Umbilical cord (tissue), 2 donors: ENCODE data around the gene NUDCD2.

DNA sequence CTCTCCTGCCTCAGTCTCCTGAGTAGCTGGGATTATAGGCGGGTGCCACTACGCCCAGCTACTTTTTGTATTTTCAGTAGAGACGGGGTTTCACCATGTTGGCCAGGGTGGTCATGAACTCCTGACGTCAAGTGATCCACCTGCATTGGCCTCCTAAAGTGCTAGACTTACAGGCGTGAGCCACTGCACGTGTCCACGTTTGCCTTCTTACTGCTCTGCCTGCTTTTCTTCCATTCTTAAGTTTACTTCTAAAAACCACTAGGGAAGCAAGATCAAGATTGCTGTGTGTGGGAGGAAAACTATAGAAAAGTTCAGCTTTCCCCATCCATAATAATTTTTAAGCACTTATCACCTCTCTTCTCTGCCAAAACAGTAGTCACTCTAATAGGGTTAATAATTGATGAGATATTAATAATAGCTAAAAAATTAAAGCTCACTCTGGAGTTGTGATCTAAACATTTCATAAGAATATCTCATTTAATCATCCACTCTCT lies 317.1 kb upstream of the ATP10B start:
- RAMPAGE, long total RNA = no peak

GRCh38 chr5:163459267-163460447 lies at the start of gene NUDCD2:
Gene NUDCD2 (minus strand): TSS chr5:163460102.
- RAMPAGE, long total RNA = start-site peak on the minus strand at chr5:163460074-163460102, 231 and 161 reads in 2 replicates

GRCh38 chr5:163914927-163915405 lies 409.5 kb downstream of the MAT2B start:
- RAMPAGE, long total RNA = no peak

DNA sequence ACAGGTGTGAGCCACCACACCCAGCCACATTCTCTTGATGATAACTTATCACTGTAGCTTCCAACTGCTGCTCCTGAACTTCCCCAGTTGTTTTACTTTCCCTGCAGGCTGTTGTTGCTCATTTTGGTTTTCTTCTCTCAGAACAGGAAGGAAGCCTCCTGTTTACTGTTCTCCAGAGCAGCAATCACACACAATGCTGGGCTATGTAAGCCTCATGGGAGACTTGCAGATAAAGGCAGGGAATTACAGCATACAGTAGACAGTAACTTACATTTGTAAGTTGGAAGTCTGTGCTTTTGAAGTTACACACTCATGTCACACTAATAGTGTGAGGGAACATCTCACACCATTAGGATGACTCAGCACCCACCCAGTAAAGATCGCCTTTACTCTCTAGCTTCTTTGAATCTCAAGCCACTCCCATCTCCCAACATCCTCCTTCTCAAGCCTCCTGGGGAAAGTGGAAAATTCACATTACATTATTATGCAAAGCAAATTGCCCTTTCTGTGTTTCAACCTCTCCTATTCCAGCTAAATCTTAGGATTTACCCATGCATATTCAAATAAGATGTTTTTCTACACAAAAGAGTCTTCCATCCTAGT lies 903.8 kb upstream of the TENM2 start:
- RAMPAGE, long total RNA = no peak

GRCh38 chr5:167459426-167459691 lies 480.5 kb downstream of the TENM2 start:
- RAMPAGE, long total RNA = no peak

DNA sequence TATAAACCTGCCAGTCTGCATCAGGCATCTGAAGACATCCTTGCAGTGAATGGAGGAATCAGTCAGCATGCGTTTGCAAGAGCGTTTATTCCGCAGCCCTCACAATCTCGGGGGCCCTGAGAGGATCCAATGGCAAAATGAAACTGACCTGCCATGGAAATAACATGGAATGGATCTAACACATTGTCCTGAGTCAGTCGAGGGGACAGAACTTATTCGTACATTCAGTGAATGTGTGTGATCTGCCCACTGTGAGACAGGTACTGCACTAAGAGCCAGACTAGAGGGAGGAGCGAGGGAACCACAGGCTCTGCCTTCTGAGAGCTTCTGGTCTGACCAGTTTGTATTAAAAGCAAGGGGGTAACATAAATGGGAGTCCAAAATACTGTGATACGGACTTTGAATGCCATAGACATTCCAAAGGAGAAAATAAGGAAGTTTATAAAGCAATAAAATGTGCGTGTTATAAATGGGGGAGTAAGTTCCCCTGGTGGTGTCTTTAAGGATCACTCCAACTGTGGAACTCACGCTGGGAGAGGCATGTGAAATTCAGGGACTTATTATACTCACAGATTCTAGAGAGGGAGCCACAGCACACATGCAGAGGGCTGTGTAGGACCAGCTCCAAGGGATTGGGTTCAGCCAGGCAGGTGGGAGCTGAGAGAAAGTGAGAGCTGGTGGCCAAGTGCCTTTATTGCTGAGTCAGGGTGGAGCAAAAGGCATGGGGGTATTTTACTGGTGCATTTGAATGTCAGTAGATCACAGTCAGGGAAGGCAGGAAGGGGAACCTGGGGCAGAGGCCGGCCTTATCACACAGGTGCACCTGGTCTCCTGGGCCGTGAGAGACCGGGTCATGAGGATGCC lies 186.6 kb upstream of the WWC1 start:
- RAMPAGE, long total RNA = no peak

DNA sequence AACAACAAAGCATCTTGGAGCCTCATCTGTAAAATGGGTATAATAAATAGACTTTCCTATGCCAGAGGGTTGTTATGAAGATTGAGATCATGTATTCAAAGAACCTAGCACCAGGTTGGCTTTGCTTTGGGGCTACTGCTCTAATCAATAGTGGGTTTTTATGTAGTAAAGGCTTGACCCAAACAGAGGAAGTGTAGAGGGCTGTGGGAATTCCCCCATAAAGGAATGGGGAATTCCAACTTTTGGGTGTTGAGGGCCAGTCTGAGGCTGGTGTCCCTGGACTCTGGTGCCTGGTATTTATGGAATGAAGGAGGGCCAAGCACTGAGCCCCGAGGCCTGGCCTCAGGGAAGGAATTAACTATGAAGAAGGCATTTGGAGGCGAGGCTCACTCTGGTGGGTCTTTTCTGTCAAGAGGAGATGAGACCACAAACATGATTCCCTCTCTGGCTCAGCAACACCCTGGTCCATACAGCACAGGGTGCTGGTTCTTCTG lies 1.6 kb upstream of the WWC1 start:
- RAMPAGE, long total RNA = no peak

GRCh38 chr5:168305305-168305736 lies 13.9 kb downstream of the WWC1 start:
- RAMPAGE, long total RNA = no peak

GRCh38 chr5:168328830-168329268 lies 37.4 kb downstream of the WWC1 start:
- RAMPAGE, long total RNA = no peak

- RAMPAGE, long total RNA = no peak
Observed at GRCh38 chr5:168393124-168393842, 93.0 kb upstream of the RARS1 start.

DNA sequence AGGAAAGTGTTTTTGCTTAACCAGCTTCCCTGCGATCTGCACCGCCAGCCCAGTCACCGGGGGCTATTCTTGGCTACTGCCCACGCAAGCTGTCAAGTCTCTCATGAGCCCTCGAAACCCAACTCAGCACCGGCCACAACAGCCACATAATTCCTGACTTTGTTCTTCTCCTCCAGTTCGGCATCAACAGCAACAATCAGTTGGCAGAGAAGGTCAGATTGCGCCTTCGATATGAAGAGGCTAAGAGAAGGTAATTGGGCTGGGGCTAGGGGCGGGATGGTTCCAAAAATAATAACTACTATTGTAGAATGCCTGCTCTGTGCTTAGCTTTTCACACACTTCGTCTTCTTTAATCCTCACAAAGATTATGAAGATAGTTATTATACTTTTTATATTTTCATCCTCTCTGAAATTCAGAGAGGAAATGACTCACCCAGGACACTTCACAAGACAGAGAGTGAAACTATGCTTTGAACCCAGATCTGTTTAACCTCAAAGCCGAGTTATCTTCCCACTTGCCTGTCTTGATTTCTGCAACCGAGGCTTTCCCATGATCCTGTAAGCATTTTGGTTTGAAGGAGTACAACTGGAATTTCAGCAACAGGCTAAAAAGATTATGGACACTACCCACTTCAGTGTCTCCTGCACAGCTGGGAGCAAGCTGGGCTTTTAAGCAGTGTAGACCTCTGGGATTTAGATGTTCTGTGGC lies 76.4 kb upstream of the RARS1 start:
- RAMPAGE, long total RNA = no peak

- RAMPAGE, long total RNA = no peak
Observed at GRCh38 chr5:168577686-168578585, 1.2 kb downstream of the PANK3 start.

DNA sequence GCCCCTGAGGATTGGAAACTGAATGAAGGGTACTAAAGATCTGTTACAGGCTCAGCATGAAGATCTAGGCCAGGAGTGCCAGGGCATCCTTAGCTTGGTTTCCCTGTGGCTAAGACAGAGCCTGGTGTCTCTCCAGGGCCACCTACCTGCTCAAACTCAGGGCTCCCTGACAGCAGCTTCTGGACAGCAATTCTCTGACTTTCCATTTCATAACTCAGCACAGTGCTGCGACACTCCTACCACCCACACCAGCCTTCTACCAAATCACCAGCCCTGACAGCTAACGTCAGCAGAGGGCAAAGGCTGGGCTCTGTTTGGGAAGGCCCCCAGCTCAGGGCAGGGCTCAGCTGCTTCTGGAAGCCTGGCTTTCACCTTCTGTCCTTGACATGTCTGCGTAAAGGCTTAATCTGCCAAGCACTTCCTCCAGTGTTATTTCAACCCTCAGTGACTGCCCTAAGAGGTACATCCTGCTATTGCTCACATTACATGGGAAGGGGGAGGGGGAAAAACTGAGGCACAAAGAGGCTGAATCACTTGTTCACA lies 102.4 kb upstream of the PANK3 start:
- RAMPAGE, long total RNA = no peak

DNA sequence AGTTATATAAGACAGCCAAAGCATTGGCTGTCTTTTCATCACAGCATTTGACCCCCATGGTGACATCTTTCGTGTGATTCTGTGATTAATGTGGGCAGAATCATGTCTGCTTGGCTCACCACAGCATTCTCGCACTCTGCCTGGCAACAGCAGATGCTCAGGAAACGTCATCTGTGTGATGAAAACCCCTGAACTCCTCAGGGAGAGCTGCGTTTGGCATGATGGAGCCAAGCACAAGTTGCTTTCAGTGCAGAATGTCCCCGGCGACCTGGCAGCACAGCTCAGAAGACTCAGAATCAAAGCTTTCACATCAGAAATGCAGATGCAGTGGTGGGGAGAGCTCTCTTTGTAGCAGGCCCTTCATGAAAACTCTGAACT lies 155.5 kb upstream of the PANK3 start:
- RAMPAGE, long total RNA = no peak

DNA sequence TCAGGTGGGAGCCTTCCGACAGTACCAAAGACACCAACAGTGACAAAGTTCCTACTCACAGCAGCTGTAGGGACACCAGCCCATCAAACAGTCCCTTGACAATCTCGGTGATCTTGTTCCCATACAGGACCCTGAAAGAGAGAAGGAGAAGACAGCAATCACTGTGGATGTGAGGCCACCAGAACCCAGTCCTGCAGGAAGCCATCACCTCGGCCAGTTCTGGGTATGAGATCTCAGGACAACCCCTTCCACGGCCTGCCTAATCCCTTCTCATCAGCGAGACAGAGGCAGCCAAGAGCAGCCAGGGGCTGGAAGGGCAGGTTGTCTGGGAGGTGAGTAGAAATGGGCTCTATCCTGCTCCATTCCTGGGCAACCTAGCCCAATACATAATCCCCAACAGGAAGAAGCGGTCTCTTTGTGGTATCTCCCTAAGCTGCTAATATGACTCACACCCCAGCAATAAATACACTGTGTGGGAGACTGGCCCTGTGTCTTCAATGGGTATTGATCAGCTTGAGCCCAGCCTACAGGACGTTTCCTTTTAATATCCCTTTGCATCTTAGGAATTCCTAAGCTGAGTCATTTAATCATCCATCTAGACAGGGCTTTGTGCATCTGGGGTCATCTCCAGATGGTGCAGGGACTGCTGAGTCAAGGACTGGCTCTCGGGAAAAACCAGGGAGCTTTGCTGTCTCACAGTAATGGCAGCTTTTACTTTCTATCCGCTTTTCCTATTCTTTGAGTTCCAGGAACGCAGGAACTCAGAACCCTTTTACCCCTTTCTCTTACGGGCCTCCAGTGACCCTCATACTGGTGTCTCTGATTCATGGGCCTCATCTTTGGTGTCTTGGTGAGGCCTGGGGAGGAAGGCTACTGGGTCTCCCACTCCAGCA lies 206.9 kb upstream of the PANK3 start:
- RAMPAGE, long total RNA = no peak

DNA sequence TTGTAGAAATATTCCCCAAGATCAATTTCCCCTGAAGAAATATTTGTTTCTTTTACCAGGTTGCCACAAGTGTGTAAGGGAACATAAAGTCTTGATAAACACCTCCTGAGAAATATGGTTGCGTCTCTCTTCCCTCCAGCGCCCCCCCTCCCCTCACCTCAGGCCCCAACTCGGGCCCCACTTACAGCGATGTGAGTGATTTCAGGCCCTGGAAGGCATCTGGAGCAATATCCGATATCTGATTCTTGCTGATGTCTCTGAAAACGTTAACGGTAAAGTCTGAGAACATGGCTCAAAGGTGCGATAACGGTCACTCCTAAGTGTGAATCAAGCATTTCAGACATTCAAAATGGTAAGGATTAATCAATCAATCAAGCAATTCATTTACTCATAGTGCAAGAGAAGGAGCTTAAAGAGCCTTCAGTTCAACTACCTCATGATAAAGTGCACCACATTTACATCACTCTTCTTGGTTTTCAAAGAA lies 210.2 kb upstream of the PANK3 start:
- RAMPAGE, long total RNA = no peak

- RAMPAGE, long total RNA = no peak
Observed at GRCh38 chr5:169593050-169593685, 9.6 kb downstream of the SPDL1 start.

GRCh38 chr5:169637595-169638275 lies 660 bp downstream of the DOCK2 start:
- RAMPAGE, long total RNA = no peak

GRCh38 chr5:170261931-170262342 lies 29.2 kb downstream of the C5orf58 start:
- RAMPAGE, long total RNA = no peak

DNA sequence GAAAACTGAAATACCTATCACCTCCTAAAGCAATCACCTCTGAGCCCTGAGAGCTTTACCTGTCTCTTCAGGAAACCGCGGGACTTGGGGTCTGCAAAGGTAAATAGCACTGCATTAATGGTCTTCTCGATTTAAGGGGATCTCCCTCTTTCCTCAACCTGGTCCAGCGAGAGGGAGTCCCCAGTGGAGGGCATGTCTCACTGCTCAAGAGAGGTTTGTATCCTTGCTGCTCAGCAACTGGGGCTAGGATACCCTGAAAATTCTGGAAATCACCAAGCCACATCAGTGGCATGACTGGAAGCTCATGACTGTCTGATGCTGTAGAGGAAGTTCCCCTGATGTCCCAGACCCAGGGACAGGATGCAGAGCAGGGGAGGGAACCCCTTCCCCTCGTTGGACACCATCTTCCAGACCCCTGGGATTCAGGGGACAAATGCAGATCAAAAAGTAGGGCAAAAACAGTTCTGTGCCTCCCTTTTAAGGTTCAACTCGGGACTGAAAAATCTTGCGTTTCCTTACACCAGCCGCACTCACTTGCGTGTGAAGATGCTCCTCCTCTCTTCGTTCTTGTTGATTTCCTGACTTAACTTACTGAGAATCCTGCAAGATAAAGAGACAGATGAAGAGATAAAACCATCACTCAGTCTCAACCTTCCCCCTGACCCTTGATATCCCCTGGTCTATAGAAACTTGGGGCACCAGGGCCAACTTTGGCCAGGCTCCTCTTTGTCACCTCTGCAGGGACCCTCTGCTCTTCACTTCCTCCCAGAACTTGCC lies 22.1 kb downstream of the LCP2 start:
- RAMPAGE, long total RNA = no peak